SJCRH30 (cell line): ENCODE measurements around a stretch of chr11.

GRCh38 chr11:19277459-19277899, 36.7 kb upstream of the E2F8 start:
- RAMPAGE, long total RNA, result no peak

- RAMPAGE, long total RNA, result no peak
Observed at GRCh38 chr11:19432148-19433249, 191.8 kb upstream of the E2F8 start.

GRCh38 chr11:19440874-19441498, 200.2 kb upstream of the E2F8 start:
- RAMPAGE, long total RNA, result no peak

GRCh38 chr11:19455792-19456144, 215.0 kb upstream of the E2F8 start:
- RAMPAGE, long total RNA, result no peak

GRCh38 chr11:19573691-19574237, 138.9 kb upstream of the NAV2 start:
- RAMPAGE, long total RNA, result no peak

DNA sequence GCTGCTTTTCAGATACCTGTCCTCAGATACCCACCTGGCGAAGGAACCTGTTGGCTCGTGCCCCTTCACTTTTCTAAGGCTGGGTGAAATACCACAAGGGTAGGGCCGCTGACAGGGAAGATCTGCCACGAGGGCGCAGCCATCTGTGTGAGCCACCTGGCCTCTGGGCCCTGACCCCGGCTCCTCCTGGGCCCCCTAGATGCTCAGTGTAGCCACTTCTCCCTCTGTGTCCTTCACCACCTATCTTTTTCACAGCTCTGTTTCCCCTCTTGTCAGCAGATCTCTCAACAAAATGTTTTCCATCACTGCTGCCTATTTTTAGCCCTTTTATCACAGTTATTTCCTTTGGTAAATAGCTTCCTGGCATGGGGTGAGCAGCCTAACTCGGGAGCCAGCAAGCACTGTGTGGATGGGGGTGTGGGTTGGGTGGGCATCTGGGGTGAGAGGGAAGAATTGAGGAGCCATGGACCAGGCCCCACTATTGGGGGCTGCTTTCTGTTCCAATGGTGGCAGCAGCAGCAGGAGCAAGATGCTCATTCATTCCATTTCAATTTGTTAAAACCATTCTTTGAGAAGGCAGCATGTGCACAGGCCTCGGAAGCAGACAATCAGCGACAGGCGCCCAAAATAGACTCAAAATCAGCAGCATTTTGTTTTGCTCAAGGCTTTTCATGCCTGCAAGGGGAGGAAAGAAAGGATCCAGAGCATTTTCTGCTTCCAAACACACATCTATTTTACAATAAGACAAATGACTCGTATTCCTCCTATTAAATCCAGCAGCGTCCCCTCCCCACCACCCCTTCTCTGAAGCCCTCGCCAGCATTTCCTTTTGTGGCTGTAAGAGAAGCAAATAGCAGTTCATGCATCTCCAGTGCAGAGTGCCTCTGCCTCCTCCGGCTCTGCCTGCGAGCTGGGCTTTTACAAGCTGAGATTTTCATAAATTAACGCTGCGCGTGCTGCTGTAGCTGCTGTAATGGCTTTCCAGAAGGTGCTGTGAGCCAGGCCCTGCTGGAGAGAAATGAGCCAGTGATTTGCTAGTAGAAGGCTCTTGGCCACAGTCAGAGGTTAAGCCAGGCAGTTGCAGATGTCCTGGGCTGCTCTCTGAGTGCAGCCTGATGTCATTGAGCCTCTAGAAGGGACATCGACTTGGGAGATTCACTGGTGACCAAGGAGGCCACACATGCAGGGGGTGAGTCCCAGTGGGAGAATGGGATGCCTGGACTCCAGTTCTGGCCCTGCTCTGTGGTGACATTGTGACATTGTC, 134.9 kb upstream of the NAV2 start:
- RAMPAGE, long total RNA, result no peak

DNA sequence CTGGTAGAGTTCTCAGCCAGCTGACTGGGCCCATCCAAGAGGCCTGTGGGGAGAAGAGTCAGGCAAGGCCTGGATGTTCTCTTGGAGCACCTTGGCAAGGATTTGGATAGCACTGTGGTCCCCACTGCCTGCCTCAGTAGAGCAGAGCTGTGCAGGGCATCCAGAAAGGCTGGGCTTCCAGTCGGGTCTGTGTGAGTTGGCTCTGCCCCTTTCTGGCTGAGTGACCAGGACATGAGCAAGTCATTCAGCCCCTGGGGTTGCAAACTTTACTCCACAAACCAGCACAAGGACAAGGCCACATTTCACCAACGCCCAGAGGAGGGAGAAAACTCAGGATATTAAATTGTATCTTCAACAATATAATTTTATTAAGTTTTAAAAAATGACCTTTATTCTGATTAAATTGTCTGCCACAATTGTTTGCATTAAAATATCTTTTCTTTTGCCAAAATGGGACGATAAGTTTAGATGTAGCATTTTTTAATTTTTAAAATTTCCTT, 29.1 kb upstream of the NAV2 start:
- RAMPAGE, long total RNA, result no peak

GRCh38 chr11:19697565-19698157, 15.0 kb upstream of the NAV2 start:
- RAMPAGE, long total RNA, result no peak

DNA sequence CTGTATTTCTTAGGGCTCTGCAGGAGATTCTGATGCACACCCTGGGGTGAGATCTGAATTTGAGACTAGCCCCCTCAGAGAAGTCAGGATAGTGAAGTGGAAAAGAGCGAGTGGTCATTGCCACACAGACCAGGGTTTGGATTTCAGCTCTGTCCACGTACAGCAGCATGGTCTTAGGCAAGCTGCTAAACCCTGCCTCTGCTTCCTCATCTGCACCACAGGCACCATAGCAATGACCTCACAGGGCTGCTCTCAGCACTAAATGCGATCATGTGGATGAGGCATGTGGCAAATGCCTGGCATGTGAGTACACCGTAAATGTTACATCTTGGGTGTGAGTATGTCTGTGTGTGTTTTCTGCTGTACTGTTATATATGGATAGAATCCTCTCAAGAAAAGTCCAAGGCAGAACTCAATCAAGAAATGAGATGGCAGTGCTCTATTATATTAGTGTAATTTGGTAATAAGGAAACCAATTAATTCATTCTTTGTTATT, 15.8 kb downstream of the NAV2 start:
- RAMPAGE, long total RNA, result no peak

GRCh38 chr11:19775143-19775570, 62.5 kb downstream of the NAV2 start:
- RAMPAGE, long total RNA, result no peak

- RAMPAGE, long total RNA, result no peak
Observed at GRCh38 chr11:19980643-19981880, 179.2 kb downstream of the DBX1 start.

DNA sequence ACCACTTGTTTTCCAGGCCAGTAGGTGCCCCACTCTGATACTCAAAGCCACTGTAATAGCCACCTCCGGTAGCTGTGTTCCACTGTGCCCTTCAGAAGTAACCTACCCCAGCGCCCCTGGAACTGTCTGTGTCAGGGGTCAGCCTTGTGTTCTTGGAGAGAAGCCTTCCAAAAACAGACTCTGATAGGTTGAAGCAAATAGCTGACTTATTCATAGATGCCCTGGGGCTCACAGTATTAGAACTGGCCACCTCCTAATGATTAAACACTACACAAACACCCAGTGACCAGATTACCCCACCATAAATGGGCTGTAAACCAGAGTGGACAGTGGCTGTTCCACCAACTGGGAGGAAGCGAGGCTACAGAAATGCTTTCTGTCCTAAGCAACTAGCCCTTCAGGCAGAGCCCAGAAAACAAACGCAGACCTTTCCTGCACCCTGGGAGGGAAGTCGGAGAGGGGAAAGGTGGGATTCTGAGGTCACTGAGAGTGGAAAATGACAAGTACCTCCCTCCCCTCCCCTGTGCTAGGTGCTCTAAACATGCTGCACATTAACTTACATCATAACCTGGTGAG, 157.5 kb downstream of the DBX1 start:
- RAMPAGE, long total RNA, result no peak

GRCh38 chr11:20019240-20020111, 140.8 kb downstream of the DBX1 start:
- RAMPAGE, long total RNA, result no peak

- RAMPAGE, long total RNA, result no peak
Observed at GRCh38 chr11:20022441-20022667, 137.9 kb downstream of the DBX1 start.

- RAMPAGE, long total RNA, result no peak
Observed at GRCh38 chr11:20022668-20023475, 137.4 kb downstream of the DBX1 start.

DNA sequence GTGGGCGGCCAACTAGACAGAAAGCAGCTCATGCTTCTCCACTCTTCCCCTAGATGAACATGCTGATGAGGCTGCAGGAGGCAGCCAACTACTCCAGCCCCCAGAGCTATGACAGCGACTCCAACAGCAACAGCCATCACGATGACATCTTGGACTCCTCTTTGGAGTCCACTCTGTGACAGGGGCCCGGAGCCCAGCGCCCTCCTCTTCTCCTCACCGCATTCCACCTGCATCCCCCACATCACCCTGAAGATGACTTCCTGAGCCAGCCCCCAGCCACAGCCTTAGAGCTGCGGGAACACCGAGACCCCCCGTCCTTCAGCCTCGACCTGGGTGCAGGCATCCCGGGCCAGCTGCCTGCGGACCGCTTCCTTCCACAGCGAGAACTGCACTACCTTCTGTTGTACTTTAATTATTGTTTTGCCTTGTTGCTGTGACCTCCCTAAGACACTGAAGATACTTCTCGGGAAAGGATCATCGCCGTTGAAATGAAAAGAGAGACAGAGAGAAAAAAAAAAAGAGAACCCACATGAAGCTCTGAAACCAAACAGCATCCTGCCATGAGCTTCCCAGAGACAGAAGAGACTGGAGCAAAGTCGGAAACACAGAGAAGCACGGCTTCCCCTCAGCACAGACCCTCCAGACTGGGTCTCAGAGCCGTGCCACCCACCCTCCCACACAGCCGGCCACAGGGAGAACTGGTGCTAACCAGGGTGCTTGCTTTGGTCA, 42.0 kb downstream of the DBX1 start:
- RAMPAGE, long total RNA, result no peak

- RAMPAGE, long total RNA, result no peak
Observed at GRCh38 chr11:20474267-20475025, 86.9 kb downstream of the PRMT3 start.

DNA sequence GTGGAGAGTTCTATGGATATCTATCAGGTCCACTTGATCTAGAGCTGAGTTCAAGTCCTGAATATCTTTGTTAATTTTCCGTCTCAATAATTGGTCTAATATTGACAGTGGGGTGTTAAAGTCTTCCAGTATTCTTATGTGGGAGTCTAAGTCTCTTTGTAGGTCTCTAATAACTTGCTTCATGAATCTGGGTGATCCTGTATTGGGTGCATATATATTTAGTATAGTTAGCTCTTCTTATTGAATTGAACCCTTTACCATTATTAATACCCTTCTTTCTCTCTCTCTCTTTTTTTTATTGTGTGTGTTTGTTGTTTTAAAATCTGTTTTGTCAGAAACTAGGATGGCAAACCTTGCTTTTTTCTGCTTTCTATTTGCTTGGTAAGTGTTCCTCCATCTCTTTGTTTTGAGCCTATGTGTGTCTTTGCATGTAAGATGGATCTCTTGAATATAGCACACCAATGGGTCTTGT, 45.0 kb upstream of the ANO5 start:
- RAMPAGE, long total RNA, result no peak

DNA sequence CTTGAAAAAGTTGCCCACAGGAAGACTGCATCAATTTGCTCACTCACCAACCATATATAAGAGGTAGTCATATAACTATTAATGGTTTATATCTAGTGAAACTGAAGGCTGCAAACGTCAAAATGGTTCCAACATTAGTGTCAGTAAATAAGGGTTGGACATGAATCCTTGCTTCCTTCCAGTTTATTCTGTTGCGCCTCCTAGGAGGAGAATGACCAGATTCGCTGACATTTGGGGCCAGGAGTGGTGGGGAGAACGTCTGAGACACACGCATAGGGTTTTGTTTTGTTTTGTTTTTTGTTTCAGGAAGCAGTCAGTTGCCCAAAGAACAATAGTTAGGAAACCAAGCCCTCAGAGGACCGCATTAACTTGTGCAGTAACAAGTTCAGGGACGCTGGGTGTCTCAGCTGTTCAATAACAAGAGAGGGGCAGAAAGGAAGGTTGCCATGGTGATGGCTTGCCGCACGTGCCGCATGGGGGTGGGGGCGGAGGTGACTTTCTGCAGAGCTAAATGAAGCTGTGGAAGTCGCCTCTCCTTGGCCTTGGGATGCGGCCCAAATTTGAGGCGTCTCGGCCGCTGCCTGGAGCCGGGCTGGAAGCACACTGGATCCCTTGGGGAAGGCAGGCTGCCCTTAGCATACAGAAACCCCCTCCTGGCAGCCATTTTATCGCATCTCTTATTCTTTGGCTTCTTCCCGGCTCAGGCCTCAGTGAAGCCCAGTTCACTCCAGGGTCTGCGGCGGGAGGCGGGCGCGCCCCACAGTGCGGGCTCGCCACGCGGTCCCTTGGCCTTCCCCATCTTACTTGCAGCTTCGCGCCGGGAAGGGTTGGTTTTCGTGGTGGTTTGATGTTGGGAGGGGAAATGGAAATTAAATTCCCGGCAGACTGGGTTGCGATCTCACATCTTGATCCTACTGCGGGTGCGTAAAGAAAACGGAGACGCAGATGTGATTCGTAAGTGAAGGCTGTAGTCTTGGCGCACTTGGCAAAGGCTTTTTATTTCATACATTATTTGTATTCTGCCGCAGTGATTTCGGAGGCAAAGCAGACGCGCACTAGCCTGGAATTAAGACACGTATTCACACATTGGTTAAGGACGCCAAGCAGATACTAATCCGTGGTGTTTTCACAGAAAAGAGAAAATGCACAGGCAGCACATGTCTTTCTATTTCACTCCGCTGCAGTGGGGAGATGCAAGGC, 94.2 kb downstream of the SLC17A6 start:
- RAMPAGE, long total RNA, result no peak

DNA sequence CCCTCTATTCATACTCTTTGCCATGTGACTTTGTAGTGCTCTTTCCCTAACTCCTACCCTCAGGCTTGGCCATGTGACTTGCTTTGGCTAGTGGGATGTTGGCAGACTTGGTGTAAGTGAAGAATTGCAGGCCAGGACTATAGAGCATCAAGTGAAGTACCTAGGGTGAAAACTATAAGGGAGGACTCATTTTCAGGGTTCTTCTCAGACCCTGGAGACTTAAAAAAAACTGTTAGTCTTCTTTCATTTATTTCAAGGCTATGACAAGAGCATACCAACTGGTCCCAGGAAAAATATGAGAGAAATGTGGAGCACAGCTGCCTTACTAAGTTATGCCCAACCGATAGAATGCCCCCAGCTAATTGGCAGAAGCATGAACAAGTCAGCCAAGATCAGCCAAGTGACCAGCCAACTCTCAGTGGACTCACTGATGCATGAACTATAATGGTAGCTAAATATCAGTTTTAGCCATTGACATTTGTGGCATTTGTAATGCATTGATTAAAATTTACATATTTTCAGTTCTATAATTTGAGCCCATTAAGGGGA, 81.0 kb downstream of the FANCF start:
- RAMPAGE, long total RNA, result no peak